LNCaP clone FGC (cell line): ENCODE data around the gene CEP78.

DNA sequence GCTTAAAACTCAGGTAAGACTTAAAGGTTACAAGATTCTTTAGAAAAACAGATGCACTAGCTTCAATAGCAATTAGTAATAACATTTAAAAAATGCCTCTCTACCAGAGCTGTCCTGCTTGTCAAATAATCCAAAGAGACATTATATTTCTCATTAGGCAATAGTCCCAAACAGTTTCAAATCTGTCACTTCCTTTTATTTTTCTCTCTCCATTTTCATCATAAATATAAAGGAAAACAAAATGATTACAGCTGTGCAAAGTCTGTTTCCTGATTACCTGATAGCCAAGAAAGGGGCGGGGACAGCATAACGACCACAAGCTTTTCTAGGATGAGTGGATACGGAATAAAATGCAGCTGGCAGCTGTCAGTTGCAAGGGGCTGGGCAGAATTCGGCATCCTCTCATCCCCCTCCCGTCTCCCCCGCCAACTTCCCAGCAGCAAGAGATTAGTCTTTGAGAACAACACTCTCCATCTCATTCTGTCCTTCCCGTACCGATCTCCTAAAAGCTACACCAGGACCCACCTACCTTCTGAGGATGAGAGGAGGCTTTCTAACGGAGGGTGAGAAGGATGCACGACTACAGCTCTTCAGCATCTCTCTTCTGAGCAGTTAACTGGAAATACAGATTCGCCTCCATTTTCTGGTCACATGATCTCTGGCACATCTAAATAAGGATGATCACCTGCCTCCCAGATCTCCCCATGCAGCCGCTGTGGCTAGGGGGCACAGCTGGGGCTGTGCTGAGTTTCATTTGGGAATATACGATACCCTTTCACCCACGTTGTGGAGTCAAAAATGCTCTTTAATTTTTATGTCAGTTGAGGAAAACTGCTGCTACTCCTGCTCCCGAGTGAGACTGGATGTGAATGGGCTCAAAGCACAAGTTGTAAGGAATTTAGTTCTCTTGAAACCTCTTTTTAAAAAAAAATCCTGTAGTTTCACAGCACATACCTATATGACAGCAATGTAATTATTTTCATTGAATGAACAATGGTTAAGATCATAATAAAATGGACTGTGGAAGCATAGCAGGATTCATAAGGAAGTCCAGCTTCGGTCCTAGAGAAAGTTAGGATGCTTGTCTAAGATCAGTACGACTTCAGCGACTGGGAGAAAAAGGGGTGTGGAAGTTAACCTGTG is 214.0 kb downstream of the PRUNE2 start:
- RRBS, 2 experiments = no CpG with 5 or more reads among the region's 18 CpGs

DNA sequence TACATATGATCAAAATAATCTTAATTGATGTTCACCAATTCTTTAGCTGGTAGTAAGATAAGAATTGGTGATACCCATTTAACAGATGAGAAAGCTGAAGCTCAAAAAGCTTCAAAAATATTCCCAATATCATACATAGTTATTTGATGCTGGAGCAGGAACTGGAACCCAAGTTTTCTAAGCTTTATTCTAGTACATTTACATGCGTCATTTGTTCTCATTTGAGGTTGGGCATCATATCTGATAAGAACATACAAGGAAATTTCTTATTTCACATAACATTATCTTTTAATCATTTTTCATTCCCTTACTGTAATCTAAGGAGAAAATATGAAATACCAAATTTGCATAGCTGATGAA is 170.2 kb downstream of the PRUNE2 start:
- RRBS, 2 experiments = no CpG with 5 or more reads among the region's 1 CpG

- RRBS, 2 experiments = no CpG with 5 or more reads among the region's 3 CpGs
Measured at GRCh38 chr9:76835327-76835842, 70.5 kb downstream of the PRUNE2 start.

DNA sequence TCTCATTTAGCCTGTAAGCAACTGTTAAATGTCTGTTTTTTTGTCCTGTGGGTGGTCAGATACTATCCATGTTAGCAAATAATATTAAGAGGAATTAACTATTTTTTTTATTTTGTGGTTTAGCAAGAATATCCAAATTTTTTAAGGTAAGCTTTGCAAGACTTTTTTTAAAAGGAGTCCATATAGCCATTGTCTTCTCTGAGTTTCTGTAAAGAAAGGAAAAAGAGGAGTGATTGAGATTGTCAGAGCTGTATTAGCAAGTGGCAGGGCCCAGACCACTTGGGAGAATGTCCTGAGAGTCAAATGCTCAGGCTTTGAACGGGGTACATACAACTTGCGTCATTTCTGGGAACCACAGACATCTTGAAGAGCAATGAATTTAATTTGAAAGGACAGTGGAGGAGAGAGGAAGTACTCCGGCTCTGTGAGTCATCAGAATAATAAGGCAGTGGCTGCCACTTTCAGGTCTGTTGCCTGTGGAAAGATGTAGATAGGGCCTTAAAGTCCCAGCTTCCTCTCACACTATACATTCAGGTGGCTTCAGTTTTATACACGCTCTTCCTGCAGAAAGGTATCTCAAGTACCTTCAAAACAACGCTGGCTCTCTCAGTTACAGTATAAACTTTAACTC is 6.6 kb upstream of the PRUNE2 start:
- RRBS, 2 experiments = no CpG with 5 or more reads among the region's 5 CpGs

- RRBS, 2 experiments = no CpG with 5 or more reads among the region's 4 CpGs
Measured at GRCh38 chr9:77892171-77892769, 139.3 kb downstream of the GNAQ start.

DNA sequence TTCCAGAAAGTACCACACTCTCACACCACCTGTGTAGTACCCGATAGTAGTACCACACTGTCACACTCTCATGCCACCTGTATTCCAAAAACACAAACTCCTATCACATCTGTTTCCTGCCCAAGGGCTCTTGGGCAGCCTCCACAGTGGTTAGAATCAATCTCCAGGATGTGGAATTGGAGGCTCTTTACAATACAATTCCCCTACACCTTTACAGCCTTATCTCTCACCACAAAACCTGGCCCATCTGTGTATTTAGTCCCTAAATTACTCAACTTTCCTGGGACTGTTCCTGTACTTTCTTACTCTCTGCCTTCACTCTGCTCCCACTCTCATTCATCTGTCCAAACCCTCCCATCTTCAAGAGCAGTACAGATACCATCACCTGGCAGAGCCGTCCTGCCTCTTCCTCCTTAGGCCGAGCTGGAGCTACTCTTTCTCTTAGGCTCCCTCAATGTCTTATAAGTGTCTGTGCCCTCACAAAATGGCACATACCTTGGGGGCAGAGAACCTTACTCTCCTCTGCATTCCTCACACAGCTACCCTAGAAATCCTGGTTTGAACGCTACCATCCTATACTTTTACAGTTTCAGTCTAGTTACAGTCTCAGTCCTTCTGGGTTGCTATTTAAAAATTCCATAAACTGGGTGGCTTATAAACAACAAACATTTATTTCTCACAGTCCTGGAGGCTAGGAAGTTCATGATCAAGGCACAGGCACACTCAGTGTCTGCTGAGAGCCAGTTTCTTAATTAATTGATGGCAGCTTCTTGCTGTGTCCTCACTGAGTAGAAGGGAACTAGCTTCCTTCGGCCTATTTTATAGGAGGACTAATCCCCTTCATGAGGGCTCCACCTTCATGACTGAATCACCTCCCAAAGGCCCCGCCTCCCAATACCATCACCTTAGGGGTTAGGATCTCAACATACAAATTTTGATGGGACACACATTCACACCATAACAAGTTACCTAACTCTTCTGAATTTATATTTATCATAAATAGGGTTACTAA is 130.2 kb downstream of the GNAQ start:
- RRBS, 2 experiments = no CpG with 5 or more reads among the region's 6 CpGs

GRCh38 chr9:77945668-77946378 is 85.8 kb downstream of the GNAQ start:
- RRBS, 2 experiments = no CpG with 5 or more reads among the region's 5 CpGs

DNA sequence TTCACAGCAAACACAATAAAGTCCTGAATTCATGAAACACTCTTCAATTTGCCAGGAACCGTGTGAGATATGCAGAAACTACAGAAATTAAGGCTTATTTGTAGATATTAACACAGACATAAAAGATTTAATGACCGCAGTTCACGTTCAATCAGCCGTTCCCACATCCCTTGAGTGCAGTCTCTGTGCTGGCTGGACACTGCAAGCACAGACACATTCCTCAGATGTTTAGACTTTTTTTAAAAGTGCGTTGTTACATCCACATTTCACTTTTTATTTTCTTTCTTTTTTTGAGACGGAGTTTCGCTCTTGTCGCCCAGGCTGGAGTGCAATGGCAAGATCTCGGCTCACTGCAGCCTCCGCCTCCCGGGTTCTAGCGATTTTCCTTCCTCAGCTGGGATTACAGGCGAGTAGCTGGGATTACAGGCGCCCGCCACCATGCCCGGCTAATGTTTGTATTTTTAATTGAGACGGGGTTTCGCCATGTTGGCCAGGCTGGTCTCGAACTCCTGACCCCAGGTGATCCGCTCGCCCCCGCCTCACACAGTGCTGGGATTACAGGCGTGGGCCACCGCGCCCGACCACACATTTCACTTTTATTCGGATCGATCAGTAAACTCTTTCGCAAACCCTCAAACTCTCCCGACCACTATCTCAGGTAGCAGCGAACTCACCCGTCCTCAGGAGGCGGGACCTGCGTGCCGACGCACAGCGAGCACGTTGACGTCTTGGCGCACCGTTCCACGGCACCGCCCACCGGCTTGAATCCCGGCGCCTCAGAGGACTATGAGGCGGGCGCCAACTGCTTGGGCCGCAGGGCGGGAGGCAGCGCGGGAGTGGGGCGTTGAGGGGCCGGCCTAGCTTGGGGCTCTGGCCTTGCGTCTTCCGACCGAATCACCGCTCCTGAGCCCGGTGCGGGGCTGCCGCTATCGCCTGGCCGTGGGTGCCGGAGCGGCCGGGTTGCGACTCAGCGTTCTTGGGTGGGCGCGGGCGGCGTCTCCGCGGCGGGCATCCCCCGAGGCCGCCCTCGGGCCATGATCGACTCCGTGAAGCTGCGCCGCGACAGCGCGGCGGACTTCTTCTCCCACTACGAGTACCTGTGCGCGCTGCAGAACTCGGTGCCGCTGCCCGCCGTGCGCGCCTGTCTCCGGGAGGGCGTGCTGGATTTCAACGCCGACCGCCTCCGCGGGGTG is at the start of gene CEP78:
TSS of gene CEP78 (plus strand) at position 759 of the 1,193 bp plus-strand sequence.
- RRBS, 2 experiments = 1 to 2% methylated on average over 19 of the region's 102 CpGs

DNA sequence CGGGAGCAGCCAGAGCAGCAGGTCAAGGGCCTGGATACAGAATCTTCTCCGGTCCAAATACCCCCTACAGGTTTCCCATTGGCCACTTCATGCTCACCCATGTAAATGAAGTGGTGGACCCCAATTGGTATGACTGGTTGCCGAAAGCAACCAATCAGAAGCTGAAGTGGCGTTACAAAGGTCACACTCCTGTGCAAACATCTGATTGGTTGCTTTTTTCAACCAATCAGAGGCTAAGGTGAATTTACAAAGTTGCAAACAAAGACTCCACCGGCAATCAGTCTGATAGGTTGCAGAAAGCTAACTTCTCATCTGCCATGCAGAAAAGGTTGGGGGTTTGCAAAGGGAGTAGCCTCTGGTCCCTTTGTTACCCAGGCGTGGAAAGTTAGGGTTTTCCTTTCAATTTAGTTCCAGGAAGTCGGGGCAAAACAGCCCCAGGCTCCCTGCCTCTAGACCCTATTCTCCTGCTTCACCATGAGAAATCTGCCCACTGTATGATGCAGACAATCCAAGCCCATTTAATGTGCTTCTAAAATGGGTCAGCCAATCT is 524.7 kb downstream of the PSAT1 start:
- RRBS, 2 experiments = no CpG with 5 or more reads among the region's 7 CpGs

GRCh38 chr9:79256731-79257255 is 315.0 kb upstream of the TLE4 start:
- RRBS, 2 experiments = 0% methylated on average over 2 of the region's 14 CpGs; no CpG with 5 or more reads in 1 of the 2 experiments

DNA sequence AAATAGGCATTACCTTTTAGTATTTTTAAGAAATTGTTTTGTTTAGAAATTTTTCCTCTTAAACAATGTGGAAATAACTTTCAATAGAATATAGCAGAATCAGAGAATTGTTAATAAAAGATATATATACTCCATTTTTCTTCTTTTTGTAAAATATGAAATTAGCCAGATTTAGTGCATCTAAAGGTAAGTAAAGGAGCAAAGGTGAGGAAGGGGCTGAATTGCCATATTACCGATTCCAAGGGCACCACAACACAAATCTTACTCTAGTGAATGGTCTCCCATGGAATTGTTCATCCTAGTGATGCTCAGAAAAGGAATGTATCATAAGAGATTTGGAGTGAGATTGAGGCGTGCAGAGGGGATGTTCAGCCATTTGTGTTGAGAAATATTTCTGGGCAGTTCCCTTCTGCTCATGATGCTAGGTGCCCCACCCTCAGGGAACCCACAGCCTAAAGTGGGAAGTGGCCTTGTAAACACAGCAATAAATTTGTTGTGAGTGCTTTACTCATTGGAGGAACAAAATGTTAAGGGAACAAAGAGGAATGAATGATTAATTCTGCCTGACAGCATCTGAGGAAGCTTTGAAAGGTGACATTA is 129.8 kb downstream of the TLE4 start:
- RRBS, 2 experiments = no CpG with 5 or more reads among the region's 2 CpGs

- RRBS, 2 experiments = no CpG with 5 or more reads among the region's 1 CpG
Measured at GRCh38 chr9:79970682-79970960, 398.9 kb downstream of the TLE4 start.

- RRBS, 2 experiments = no CpG with 5 or more reads among the region's 8 CpGs
Measured at GRCh38 chr9:81372489-81373125, 316.7 kb downstream of the TLE1 start.

DNA sequence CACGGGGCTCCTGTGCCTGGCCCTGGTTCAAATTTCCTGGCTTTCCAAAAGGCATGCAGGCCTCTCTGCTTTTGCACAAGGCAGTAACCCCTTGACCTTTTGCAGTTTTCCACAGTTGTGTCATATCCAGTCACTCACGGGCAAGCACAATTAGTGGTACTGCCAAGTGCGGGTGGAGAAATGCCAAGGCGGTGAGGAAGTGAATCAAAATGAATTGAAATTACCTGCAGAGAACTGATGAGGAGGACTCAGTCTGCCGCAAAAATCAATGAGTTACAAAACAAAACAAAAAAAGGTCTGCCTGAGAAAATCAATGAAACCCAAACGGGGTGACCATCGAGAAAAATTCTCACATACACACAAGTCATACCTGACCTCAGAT is 126.6 kb downstream of the TLE1 start:
- RRBS, 2 experiments = no CpG with 5 or more reads among the region's 7 CpGs

- RRBS, 2 experiments = no CpG with 5 or more reads among the region's 15 CpGs
Measured at GRCh38 chr9:81596909-81597667, 92.3 kb downstream of the TLE1 start.

DNA sequence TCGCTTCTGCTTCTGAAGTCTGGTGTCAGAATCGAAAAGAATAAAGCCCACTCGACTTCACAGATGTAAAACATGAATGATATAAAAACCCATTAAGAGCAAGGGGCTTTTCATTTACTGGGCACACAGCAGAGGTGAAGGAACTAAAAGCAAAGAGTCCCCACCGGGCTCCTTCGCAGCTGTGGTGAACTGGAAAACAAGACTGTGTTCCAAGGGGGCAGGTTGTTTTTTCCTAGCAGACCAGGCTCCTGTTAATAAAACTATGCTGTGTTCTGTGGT is 91.7 kb downstream of the TLE1 start:
- RRBS, 2 experiments = no CpG with 5 or more reads among the region's 5 CpGs

- RRBS, 2 experiments = no CpG with 5 or more reads among the region's 10 CpGs
Measured at GRCh38 chr9:81655614-81656485, 33.5 kb downstream of the TLE1 start.

DNA sequence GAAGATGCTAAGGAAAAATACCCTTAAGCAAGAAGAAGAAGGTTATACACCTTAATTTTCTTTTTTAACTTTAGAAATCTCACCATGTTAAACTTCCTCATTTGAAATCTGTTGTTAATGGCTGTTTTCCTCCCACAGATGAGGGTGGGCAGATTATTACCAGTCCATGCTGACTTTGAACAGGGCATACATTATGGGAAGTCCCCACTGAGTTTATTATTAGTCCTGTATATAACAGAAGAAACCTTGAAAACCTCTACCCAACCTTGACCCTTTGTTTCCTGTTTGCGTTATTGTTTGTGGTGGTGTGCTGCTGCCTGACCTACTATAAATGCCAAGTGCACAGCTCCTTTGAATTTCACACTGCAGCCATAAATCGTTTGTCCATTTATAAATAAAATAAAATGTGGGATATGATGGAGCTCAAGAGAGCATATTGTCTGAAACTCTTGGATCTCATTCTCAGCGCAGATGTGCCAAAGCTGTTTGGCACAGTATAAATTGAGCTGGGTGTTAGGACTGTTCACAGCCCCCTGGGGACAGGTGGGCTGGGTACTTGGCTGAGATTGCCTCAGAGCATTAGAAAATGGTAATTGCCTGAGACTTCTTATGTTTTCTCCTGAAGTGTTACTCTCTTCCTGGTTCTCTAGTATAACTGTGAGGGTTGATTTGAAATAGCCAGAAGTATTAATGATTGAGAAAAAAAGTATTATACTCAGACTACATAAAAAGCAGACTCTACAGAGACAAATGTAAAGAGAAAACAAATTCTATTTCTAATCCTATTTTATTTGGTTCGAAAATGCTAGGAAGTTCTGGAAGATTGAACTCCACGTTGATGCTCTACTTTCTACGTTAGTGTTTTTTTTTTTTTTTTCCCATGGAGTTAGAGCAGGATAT is 139.7 kb downstream of the SPATA31D1 start:
- RRBS, 2 experiments = no CpG with 5 or more reads among the region's 6 CpGs

DNA sequence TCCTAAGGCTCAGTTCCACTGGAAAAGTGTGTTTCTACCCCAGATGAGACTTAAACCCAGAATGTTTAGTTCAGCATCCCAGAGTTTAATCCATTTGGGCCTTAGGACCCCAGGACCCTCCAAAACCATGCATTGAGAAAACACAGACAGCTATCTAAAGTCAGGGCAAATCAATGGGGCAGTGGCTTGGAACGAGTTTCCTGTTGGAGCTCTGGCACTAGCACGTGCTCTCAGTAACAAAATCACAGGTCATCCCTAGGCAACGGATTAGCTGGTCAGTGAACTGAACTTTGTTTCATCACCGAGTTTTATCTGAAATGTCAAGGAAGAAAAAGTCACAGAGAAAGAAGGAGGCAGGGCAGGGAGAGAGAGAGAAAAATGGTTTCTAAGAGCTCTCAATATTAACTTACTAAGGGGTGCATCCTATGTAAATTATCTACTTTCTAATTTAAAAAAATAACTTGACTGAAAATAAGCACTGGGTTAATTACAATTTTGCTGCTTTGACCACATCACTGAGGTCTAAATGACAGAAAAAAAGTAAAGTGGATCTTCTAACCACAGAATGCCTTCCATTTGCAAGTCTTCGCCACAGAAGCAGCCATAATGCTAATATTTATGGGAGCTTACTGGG is 504.1 kb downstream of the RASEF start:
- RRBS, 2 experiments = no CpG with 5 or more reads among the region's 5 CpGs

- RRBS, 2 experiments = no CpG with 5 or more reads among the region's 9 CpGs
Measured at GRCh38 chr9:82884024-82884490, 178.9 kb downstream of the RASEF start.